Cardiac fibroblast (primary cell): ENCODE results near the gene D2HGDH.

GRCh38 chr2:241108152-241109006 lies 6.3 kb upstream of the MTERF4 start:
- RRBS, result no CpG with 5 or more reads among the region's 32 CpGs

GRCh38 chr2:241135704-241136270 lies 13.5 kb downstream of the PASK start:
- RRBS, result no CpG with 5 or more reads among the region's 13 CpGs

- RRBS, result no CpG with 5 or more reads among the region's 2 CpGs
Measured at GRCh38 chr2:241161981-241162341, 11.7 kb downstream of the PPP1R7 start.

DNA sequence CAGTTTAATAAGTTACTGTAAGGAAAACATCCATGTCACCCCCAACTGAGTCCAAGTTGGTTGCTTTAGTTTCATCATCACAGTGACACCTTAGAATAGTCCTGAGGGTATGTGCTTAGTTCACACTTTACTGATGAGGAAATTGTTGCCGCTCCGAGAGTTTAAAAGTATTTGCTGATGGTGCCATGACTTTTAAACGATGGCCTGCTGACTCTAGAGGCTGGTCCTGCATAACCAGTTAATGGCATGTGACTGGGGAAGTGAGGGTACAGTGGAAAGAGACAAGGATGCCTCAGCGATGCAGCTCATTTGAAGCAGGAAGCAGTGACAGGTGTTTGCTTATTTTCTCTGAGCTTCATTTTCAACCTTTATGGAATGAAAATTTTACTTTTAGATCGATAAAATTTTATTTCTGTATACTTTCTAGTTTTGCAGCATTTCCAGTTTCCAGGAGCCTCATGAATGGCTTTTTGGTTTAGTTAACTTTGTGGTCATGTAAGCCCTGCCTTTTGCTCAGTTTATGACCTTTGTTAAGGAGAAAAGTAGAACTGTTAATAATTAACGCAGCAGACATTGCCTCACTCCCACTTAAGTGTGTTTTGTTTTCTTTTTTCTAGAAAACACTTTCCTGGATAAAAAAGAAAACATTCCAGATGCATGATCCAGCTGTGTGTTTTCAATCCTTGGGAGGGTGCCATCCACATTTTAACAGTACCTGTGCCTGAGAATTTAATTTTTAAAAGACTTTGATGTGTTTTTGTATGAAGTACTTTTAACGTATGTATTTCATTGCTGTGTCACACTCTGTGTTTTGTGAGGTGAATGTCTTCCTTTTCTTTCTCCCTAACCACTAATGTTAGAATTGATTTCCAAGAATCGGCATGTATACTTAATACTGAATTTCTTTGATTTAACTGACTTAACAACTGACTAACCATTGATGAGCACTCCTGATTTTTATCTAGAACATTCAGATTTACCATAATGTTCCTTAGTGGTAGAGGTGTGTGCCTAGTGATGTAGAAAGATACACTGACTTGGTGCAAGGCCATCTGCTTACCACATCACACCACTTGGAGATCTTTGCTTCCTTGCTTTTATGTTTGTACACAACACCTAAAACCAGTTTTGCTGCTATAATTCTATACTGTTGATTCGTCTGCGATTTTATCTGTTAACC lies 4.3 kb upstream of the FARP2 start:
- RRBS, result no CpG with 5 or more reads among the region's 10 CpGs

GRCh38 chr2:241489836-241490834 lies 18.2 kb downstream of the STK25 start:
- RRBS, result no CpG with 5 or more reads among the region's 15 CpGs

DNA sequence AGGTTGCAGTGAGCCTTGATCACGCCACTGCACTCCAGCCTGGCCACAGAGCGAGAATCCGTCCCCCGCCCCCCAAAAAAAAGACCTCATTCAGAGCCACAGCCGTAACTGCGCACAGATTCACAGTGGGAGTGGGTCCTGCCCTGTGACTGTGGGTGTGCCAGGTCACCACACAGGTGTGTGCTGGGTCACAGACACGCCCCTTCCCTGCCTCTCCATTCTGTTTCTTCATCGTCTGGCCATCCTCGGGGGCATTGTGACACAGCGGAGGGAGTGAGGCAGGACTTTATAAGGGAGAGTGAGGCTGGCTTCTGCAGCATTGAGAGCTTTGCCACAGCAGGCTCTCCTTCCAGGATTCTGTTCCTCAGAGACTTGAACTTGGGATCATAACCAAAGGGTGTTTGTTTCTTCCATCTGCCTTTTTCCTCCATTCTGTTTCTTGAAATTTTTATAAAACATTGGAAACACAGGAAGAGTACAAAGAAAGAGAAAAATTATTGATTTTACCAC lies 22.7 kb downstream of the ATG4B start:
- RRBS, result no CpG with 5 or more reads among the region's 10 CpGs

DNA sequence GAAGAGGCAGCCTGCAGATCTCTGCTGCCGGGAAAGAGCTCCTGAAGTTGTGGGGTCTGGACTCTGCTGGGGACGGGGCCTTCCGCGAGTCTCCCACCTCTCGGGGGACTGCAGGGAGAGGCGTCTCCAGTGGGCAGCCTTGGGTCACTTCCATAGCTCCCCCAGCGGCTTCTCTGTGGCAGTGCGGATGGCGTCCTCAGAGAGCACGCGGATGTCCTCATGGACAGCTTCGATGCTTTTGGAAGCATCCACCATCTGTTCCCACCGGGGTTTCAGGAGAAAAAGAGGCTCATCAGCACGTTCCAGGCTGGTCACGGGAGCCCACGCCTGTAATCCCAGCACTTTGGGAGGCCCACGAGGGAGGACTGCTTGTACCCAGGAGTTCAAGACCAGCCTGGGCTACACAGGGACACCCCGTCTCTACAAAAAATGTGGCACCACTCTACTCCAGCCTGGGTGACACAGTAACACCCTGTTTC lies 10.6 kb downstream of the DTYMK start:
- RRBS, result no CpG with 5 or more reads among the region's 18 CpGs

DNA sequence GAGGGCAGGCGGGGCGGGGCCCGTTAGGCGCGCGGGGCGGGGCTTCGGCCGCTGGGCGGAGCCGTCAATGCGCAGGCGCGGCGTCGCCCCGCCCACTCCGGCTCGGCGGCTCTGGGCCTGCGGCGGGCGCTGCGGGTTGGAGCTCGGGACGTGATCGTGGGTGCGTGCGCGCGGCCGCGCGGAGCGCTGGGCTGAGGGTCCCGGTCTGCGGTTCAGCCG lies at the start of gene D2HGDH:
Gene D2HGDH (plus strand): TSS at position 95 of the 219 bp plus-strand sequence.
- RRBS, result 0% methylated on average over 8 of the region's 38 CpGs

- RRBS, result 16% methylated on average over 4 of the region's 23 CpGs
Measured at GRCh38 chr2:241868452-241869145, 930 bp upstream of the RTP5 start.

DNA sequence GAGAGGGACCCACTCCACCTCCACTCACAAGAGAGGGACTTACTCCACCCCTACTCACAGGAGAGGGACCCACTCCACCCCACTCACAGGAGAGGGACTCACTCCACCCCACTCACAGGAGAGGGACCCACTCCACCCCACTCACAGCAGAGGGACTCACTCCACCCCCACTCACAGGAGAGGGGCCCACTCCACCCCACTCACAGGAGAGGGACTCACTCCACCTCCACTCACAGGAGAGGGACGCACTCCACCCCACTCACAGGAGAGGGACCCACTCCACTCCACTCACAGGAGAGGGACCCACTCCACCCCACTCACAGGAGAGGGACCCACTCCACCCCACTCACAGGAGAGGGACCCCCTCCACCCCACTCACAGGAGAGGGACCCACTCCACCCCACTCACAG lies 28.3 kb upstream of the FAM240C start:
- RRBS, result no CpG with 5 or more reads among the region's 1 CpG

DNA sequence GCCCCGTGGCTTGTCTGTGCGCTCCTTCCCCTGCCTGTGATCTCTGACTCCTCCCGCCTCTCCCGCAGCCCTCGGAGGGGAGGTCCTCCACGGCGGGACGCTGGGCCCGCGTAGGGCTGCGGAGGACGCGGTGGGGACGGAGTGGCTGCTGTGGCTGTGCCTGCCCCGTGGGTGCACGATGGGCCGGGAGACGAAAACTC lies 36.4 kb upstream of the FAM240C start:
- RRBS, result no CpG with 5 or more reads among the region's 18 CpGs

DNA sequence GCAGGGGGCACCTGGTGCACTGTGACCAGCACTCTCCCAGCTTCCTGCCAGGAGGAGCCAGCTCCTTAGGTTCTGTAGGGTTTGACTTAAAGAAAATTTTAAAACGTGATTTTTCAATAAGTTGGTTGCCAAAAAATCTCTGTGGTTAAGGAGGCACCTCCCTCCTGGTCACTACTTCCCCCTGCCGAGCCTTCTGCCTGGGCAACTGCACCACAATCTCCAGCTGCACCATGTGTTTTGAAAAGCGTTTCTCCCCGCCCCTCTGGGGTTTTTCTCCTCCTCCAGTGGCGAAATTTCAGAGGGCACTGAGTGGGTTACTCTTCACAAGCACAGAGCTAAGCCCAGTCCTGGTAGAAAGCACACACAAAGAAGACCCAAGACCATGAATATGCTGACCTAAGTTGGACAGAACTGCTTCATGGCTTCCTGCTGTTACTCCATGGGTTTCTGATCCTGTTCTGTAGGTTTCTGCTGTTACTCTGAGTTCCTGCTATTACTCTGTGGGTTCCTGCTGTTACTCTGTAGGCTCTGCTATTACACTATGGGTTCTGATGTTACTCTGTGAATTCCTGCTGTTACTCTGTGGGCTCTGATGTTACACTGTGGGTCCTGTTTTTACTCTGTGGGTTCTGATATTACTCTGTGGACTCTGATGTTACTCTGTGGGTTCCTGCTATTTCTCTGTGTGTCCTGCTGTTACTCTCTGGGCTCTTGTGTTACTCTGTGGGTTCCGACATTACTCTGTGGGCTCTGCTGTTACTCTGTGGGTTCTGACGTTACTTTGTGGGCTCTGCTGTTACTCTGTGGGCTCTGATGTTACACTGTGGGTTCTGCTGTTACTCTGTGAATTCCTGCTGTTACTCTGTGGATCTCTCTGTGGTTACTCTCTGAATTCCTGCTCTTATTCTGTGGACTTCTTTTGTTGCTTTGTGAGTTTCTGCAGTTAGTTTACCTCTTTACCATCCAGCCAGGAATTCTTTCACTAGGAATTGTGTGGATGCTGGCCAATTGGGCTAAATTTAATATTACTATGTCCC lies 185.9 kb upstream of the FAM240C start:
- RRBS, result no CpG with 5 or more reads among the region's 7 CpGs